Vagina (tissue), 1 donor: Measurements from ENCODE around the genes MTX3, FAM151B and RPS23.

DNA sequence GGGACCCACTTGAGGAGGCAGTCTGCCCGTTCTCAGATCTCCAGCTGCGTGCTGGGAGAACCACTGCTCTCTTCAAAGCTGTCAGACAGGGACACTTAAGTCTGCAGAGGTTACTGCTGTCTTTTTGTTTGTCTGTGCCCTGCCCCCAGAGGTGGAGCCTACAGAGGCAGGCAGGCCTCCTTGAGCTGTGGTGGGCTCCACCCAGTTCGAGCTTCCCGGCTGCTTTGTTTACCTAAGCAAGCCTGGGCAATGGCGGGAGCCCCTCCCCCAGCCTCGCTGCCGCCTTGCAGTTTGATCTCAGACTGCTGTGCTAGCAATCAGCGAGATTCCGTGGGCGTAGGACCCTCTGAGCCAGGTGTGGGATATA is 94.6 kb downstream of the CMYA5 start:
- PRO-cap, result no peak
- RAMPAGE, long total RNA, result no peak

GRCh38 chr5:79990572-79991417 is at the start of gene MTX3:
Gene MTX3 (minus strand): TSS chr5:79991262.
- PRO-cap, result unidirectional peak, minus-strand start at chr5:79991087; unidirectional peak, minus-strand start at chr5:79991257
- RAMPAGE, long total RNA, result start-site peak on the minus strand at chr5:79991243-79991250, 54 reads

DNA sequence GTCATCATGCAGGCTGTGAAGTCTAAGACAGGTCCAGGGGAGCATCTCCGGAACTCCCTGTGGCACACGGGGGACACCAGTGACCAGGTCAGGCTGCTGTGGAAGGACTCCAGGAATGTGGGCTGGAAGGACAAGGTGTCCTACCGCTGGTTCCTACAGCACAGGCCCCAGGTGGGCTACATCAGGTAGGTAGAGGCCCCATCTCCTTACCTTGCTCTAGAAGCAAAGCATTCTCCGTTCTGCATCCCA is 44.7 kb downstream of the THBS4 start:
- PRO-cap, result no peak
- RAMPAGE, long total RNA, result no peak

DNA sequence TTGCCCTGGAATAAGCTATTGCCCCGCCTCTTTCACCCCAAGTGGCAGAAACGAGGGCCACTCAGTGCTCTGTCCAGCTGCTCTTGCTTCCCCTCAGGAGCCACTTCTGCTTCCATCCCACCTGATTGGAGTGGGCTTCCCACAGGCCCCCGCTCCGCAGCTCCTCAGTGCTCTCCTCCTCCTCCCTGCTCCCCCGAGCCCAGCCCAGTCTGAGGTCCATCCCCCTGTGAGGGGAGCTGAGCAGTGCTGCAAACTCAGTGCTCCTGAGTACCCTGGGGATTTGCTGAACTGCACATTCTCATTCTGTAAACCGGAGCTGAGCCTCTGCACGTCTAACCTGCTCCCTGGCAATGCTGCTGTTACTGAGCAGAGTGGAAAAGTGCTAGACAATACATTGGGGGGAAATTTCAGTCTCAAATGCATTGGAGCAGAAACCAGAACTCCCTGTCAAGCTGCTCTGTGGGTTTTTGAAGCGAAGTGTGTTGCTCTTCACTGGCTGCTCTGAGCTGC is 74.9 kb downstream of the THBS4 start:
- PRO-cap, result no peak
- RAMPAGE, long total RNA, result no peak

GRCh38 chr5:80139465-80139940 is 104.4 kb downstream of the THBS4 start:
- PRO-cap, result no peak
- RAMPAGE, long total RNA, result no peak

GRCh38 chr5:80184177-80184913 is 71.5 kb downstream of the SERINC5 start:
- PRO-cap, result no peak
- RAMPAGE, long total RNA, result no peak

DNA sequence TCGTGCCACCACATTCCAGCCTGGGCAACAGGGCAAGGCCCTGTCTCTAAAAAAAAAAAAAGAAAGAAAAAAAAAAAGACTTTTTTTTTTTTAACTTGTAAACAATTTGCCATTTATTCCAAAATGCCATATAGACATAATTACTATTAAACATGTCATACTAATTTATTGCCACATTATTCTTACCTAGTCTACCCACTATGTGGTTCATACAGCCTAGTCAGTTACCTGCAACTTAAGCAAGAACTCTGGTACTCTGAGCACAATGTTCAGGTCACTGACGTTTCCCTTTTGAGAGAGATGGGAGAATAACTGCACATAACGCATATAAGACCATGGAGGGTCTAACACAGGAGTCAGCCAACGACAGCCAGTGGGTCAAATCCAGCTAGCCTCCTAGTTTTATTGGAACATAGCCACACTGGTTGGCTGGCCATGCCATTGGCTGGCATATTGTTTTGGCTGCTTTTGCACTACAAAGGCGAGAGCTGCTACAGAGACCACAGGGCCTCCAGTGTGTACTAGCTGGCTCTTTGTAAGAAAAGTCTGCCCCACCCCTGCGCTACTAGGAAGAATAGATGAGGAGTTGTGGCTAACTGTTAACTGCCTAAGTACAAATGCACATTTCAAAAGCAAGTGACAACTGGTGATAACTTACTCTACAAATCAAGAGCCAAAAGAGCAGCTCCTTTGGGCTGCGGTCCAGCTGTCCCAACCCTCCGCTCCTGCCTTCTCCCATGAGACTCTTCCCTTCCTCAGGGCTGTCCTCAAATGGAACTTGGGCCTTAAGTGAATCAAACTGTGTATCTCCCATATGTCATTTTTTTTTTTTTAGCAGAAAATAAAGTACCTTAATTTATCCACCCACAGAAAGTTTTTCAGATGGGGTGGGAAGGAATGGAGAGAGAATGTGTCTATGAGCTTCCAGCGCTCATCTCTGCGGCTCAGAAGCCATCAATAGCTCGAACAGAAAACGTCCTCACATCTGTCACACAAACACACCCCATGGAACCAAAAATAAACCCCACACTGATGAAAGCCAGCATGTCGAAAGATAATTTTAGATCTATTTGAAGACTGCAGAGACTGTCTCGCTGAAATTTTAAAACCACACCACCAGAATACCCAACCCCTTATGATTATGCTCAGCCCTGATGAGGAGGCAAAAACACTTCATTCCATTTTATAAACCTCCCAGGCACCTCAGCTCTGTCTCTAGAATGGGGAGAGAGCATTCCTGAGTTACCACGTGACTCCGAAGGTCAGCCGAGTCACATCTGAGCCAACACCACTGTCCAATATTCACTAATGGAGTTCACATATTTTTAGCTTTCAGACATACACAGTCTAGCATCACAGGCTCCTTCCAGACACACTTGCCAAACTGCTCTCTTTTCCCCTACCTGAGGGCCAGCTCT is 63.7 kb downstream of the SERINC5 start:
- PRO-cap, result no peak
- RAMPAGE, long total RNA, result no peak

GRCh38 chr5:80487847-80488859 is at the start of gene FAM151B:
Gene FAM151B (plus strand): TSS chr5:80488100.
- PRO-cap, result bidirectional peak, plus-strand start at chr5:80488271, minus-strand start at chr5:80487985
- RAMPAGE, long total RNA, result start-site peak on the minus strand at chr5:80487898-80487946, 47 reads; start-site peak on the plus strand at chr5:80487971-80488018, 11 reads; start-site peak on the plus strand at chr5:80488078-80488124, 11 reads

DNA sequence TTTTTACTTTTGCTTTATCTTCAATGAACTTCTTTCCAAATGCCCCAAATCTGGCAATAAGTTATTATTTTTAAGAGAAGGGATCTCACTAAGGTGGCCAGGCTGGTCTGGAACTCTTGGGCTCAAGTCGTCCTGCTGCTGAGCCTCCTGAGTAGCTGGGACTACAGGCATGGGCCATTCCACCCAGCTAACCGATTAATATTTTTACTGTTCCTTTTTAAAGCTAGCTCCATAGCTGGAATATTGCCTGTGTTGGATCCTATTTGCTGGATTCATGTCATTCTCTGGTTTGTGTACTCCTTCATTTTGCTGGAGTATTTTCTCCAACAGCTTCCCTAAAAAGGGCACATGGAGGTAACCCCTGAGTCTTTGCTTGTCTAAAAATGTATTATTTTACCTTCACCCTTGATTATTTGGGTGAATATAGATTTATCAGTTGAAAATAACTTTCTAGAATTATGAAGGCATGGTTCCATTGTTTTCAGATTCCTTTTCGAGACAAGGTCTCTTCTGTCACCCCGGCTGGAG is 27.5 kb upstream of the MSH3 start:
- PRO-cap, result no peak
- RAMPAGE, long total RNA, result no peak

- PRO-cap, result no peak
- RAMPAGE, long total RNA, result no peak
These were observed 20.9 kb upstream of the CKMT2 start for GRCh38 chr5:81212274-81212615.

- PRO-cap, result no peak
- RAMPAGE, long total RNA, result no peak
These were observed 21.8 kb downstream of the CKMT2 start for GRCh38 chr5:81254796-81255538.

DNA sequence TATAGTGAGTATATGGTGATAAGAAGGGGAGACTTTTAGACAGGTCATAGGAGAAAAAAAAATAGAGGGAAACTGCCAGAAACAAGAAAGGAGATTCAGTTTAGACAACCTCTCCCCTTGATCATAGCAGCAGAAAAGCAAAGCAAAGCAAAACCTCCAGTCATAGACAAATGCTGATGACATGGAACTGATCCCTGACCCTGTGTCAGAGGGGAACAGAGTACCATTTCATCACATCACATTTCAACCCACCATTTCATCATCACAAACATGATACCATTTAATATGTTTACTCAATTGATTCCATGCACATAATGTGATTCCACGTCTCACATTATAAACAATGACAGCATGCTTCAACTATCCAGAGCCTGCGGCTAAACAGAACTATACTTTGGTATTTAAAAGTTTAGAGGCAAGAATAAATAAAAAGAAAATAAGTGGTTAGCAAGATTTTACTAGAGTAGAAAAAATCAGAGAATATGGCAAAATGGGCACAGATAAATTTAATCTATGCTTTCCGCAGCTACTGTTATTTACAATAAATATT is 28.8 kb upstream of the ACOT12 start:
- PRO-cap, result no peak
- RAMPAGE, long total RNA, result no peak

GRCh38 chr5:81751654-81752557 is 1.0 kb upstream of the SSBP2 start:
- PRO-cap, result bidirectional peak, plus-strand start at chr5:81751765, minus-strand start at chr5:81751772
- RAMPAGE, long total RNA, result no peak

DNA sequence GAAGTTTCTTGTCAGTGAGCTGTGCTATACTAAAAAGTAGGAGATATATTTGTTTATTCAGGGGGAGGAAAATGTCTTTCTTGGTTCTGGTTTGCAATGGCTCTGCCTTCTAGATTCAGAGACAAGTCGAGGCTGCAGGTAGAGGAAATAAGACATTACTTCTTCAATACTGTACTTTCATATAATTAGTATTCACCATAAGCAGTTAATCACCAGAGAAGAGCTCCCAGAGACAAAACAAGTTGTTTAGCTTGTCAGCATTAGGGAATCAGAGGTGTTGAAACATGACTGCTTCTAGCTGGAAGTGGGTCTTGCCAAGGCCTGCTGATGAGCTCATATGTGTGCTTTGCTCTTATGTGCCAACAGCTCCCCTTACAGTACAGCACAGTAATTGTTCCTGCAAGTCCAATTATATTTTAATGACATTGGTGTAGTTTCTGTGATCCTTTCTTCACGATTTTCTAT is 112.4 kb downstream of the RPS23 start:
- PRO-cap, result no peak
- RAMPAGE, long total RNA, result no peak

DNA sequence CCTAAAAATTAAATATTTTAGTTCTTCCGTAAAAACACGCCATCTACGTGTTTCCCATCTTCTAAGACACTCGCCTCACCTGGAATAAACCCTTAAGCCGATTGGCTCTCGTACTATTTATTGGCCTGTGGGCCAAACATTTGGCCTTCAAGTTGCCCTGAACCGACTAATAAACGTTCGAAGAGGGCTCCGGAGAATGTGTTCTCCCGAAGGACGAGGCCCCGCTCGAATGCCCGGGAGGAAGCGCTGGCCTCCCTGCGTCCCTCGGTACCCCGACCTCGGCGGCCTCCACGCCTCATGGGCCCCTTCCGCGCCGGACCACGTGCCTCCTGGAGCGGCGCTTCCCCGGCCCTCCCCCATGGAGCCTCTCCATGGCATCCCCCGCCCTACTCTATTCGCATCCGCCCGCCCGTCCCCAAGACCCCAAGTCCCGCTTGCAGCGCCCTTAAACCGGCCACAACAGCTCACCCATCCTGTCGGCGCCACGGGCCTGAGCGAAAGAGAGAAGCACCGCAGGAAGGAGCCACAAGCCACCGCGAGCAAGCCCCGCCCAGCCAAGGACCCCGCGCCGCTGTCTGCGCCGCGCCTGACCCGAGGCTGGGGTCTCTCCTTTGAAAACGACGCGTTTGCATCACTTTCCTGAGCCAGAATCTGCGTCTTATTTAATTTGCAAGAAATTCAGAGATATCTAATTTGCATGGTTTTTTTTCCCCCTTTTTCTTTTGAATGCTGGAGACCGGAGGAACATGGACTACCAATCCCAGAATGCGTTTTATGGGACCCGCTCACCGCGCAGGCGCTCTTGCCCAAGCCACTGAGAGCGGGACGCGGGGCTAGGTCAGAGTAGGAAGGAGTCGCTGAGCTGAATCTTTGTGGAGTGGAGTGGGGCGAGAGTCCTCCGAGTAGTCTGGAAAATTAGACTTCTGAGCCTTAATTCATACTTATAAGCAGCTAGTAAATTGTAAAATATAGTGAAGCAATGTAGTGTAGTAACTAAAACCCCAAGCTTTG is at the start of gene RPS23:
TSS of gene RPS23 (minus strand) at position 503 of the 1,011 bp plus-strand sequence.
- PRO-cap, result bidirectional peak, plus-strand start at position 817 of the sequence, minus-strand start at position 503 of the sequence
- RAMPAGE, long total RNA, result start-site peak on the minus strand centred at position 505 of the sequence, 16 bp wide, 19,854 reads; start-site peak on the plus strand centred at position 828 of the sequence, 65 bp wide, 26 reads

DNA sequence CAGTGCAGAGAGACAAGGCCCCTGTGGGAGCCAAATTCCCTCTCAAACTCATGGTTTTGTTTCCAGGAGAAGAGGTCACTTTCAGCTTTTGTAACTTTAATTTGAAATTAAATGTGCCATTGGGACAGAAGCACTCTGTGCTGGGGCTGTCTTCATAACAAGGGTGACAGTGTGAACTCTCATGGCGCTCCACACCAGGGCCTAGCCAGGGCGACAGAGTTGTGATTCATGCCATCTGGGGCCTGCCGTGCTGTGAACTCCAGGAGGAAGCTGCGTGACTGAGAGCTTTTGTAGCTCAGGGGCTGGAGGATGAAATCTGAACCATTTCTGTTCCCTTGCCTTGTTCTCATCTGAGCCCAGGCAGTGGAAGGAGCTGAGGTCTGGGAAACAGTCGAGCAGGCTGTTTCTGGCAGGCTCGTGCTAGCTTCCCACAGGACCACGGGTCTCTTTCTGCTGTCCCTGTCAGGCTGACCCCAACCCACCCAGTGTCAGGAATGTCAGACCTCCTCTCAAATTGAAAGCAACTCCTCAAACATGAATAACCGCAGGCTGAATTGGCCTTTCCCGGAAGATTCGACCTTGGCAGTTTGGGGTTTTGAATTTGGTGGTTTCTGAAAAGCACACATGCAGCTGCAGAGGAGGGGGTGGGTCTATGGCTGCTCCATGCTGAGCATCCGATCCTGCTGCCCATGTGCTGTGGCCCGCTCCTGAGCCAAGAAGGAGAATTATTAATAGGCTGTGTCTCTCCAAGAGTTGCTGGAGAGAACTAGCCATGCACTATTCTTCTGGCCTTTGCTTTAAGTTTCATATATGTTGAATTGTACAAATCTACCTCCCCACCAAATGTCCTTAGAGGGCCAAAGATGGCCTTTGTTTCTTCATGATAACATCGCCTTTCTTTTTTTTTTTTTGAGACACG is 69.2 kb upstream of the RPS23 start:
- PRO-cap, result bidirectional peak, plus-strand start at position 363 of the sequence, minus-strand start at position 263 of the sequence
- RAMPAGE, long total RNA, result no peak

DNA sequence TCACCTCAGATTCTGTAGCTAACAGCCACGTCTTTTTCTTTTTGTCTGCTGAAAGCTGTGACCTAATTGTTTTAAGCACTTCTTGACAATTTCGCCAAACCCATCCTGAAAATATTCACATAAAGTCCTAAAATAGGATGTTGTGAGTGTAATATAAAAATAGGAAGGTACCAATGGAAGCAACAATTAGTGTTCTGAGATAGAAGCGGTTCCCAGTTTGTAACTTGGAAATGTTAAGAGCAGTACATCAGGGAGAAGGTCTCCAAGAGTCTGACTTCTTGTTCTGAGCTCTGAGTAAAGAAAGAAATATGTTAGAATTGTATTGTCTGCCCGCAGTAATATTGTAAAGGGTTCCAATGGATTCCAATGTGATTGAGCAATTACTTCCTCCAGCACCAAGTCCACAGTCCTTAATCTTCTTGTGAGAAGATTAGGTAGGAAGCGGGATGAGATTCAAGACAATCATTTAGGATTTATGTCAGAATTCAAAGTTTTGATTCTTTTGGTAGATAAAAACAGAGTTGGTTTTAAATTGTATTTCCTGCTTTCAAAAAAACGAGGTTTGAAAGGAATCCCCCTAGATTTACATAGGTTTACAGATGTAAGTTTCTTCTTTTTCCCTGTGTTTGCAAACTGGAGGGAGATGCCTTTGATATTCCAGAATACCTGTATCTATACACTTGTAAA is 4.0 kb downstream of the VCAN start:
- PRO-cap, result no peak
- RAMPAGE, long total RNA, result no peak

DNA sequence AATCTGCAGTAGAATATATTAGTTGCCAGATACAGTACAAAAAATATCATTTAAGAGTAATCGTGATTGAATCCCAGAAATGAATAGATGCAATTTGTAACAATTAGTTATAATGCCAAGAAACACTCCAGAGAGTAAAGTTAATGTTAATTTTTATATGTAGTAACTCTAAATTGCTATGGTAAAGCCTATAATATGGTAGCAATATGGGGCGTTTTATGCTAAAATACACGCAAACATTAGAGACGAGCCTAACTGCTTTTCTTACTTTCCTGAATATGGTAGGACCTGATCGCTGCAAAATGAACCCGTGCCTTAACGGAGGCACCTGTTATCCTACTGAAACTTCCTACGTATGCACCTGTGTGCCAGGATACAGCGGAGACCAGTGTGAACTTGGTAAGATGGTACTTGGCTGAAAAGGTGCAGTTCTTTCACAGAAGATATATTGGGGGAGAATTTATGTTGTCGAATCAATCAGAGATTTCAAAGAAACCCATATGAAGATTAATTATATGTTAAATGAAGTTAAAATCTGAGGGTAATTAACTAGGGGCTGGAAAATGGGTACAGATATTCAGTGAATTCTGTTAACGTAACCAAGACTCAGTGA is 73.8 kb downstream of the VCAN start:
- PRO-cap, result no peak
- RAMPAGE, long total RNA, result no peak

- PRO-cap, result bidirectional peak, plus-strand start at chr5:84384001, minus-strand start at chr5:84383888
- RAMPAGE, long total RNA, result no peak
These were observed 1.1 kb downstream of the EDIL3 start for GRCh38 chr5:84383447-84384093.

DNA sequence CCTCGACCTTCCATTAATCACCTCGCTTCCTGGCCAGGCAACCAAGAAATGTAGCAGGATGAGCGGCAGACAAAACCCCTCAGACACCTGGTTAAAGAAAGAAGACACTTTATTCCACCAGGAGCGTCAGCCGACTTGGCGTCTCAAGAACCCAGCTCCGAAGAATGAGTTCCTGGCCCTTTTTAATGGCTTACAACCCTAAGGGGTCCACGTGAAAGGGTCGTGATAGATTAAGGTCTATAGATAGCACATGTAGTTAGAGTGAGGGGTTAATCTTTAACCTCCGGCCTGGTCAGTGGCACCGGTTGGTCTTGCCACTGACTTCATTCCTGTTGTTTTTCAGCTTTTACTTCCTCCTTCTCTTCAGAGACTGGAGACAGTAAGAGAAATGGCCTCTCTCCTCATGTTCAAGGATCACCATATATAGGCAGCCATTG is 47.1 kb upstream of the COX7C start:
- PRO-cap, result no peak
- RAMPAGE, long total RNA, result no peak